PC-3 (cell line): ENCODE measurements around a stretch of chr2.

DNA sequence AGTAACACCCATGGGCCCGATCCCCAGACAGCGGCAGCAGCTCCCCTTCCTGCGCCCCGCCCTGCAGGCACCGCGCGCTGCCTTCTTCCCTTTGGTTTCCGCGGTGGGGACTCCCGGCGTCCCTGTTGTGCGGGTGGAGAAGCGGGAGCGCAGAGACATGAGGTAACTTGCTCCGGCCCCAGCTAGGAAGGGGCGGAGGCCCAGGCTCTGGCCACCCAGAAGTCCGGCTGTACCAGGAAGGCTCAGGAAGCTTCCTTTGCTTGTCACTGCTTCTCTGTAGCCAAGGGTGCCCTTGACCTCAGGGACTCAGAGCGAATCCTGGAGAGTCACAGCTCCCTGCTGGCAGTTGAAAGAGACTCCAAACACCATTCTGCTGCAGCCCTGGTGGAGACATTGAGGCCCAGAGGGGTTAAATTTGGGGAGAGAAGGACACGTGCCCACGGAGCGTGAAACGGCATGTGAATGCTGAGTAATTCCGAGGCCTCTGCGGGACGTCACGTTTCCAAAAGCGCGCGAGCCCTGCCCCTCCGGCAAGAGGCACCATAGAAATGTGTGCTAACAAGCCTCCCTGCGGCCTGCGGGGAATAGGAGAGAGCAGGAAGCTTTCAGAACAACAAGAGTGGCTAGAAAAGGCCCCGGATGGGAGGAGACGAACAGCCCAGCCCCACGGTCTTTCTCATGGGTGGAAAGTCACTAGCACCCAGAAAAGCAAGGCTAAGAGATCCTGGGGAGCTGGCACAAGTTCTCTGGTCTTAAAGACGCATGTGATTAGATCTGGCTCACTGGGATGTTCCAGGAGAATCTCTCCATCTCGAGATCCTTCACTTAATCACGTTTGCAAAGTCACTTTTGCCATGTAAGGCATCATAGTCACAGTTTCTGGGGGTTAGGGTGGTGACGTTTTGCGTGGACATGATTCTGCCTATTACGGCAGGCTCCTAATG is 6.8 kb upstream of the ADCY3 start:
- RAMPAGE, long total RNA, result no peak

DNA sequence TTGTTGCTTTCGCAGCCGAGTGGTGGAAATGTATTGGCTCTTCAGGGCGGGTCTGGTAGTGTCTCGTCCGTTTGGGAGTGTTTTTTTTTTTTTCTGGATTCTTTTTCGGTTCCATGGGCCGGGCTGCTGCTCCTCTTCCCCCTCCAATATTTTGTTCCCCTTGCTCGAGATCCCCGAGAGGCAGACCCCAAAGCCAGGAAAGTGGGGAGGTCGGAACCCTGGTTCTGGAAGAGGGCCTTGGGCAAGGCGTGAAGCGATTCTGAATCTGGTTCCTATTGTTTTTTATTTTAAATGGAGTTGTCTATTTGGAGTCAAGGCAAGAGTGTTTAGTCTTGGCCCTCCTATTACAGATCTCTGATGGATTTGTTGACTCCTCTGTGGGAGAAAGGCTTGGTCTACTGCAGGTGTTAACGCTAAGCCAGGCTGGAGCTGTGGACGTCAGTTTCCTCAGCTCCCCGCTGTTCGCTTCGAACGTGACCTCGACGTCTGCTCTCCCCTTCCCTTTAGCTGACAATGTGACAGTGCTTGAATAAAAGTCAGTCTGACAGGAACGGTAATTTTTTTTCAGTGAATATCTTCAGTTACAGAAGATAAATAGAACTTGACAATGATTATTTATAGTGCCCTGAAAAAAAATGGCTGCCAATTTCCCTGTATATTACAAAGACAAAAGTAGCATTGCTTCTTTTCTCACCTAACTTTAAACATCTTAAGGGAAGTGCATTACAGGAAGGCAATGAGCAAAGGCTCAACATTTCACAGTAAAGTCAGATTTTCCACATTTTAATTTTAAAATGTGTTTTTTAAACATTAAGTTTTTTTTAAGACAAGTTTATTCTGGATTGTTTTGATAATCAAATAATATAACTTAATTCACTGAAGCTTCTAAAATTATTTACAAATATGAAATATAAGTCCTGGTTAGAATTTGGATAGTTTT is 791 bp upstream of the DNAJC27 start:
- RAMPAGE, long total RNA, result no peak

DNA sequence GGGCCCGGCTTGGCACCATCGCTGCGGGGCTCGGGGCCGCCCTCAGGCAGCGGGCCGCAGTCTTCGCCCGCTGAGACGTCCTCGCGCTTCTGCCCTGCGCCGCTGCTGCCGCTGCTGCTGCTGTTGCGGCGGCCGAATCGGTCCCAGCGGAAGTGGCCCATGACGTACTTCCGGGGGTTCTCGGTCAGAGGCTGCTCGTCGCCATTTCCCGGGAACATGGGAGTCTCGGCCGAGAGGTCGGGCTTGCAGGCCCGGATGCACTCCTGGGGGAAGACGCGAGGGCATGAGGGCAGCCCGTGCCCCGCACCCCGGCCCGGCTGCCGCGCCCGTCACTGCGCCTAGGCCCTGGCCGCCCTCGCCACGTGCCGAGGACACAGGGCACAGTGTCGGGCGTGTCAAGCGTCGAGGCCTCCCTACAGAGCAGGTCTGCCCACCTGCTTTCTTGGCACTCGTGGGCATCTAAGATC is 6.9 kb downstream of the POMC start:
- RAMPAGE, long total RNA, result no peak

DNA sequence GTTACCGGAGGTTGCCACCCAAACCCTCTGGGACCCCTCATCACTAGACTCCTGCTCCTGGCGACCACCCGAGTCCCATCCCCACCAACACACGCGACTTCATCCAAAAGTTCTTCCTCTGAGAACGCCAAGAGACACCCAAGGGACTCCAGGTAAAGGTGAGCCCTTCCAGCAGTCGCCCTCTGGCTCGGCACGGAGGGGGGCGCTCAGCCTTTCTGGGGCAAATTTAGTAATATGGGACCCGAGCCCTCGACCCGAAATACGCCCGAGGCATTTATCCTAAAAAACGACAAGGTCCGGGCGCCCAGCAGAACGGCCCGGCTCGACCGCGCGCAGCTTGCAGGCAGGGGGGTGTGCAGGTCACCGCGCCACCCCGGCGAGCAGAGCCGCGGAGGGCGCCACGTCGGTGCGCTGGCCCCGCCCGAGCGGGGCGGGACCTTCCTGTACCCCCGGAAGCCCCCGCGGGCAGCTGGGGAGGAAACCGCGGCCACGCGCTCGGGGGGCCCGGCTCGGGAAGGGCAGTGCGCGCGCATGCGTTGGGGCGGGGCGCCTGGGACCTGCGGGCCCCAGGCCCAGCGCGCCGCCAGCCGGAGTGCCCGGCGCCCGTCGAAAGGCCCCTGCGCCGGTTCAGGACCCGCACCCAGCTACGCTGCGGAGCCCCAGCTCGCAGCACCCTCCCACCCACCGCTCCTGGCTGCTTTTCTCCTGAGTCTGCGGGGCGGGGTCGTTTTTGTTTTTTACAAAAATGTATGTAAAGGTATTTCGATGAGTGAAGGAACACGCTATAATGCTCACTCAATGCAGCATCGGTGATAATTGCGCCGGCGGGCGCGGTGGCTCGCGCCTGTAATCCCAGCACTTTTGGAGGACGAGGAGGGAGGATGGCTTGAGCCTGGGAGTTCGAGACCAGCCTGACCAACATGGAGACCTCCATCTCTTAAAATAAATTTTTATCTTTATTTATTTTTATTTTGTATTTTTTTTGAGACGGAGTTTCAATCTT is 47.6 kb upstream of the POMC start:
- RAMPAGE, long total RNA, result no peak

DNA sequence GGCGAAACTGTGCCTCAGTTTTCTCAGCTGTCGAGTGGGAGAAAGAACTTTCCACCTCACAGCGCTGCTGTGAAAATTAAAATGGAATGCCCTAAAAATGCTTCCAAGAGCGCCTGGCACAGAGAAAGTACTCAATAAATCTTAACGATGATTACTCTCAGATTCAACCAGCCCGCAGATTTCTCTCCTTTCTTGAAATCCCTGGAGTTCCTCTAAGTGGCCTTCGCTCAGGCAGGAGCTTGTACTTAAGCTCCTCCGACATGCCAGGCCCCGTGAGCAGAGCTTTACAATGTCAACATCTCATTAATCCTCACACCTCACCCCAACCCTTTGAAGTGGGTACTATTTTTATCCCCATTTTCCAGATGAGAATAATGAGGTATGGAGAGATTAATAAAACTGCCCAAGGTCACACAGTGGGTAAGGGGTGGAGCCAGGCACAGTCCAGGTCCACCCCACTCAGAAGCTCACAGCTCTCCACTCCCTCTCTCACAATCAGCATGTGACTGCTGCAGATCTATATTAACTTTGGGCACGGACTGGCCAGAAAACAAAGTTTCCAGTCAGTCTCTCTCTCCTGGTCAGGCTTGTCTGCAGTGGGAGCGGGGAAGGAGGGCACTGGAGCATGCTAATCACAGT is 18.1 kb downstream of the DNMT3A start:
- RAMPAGE, long total RNA, result no peak

GRCh38 chr2:25340093-25340972 is 1.4 kb downstream of the DNMT3A start:
- RAMPAGE, long total RNA, result no peak

GRCh38 chr2:25372431-25373016 is 30.8 kb upstream of the DNMT3A start:
- RAMPAGE, long total RNA, result no peak

DNA sequence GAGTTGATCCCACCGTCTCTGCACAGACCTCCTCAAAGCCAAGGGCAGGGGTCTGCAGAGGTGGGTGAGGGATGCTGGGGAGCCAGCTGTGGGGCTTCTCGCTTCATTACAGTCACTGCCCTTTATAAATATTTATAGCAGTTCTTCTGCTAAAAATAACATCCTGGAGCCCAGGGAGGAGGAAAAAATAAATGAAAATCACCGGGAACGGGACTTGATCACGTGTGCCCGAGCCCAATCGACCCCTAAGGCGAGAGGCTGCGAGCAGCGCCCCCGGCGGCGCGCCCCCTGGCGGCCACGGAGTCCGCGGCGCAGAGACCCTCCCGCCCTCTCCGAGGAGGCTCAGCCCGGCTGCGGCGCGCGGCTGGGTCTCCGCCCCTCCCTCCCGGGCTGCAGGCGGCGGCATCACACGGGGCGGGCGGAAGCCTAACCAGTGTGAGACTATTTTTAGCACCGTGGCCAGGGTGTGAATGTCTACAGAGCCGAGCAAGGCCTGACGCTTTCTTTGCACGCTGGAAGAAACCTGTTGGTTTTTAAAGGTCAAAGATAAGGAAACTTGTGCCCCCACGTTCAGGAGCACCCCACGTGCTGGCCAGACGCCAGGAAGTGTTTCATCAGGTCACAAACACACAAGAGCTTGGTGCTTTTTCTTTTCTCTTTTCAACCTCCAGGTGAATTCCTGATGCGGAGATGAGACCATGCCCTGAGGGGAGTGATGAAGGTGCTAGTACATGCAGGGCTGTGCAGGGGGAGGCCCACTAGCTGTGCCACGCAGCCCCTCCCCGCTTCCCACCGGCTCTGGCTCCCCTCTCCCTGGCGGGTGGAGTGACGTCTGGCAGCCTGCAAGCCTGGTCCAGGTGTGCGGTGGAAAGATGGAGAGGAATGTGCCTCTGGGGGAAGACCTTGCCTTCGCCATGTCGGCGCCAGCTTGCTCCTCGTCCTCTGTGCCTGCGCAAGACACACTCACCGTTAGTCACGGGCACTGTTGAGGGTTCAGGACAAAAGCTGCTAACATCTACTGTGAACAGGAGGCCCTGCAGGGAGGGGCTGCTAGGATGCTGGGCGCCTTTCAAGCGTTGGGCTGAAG is 35.2 kb upstream of the DNMT3A start:
- RAMPAGE, long total RNA, result no peak

GRCh38 chr2:25418942-25419357 is 77.2 kb upstream of the DNMT3A start:
- RAMPAGE, long total RNA, result no peak

GRCh38 chr2:25420643-25421232 is 79.0 kb upstream of the DNMT3A start:
- RAMPAGE, long total RNA, result no peak

- RAMPAGE, long total RNA, result no peak
These were observed 106.8 kb downstream of the DTNB start for GRCh38 chr2:25566509-25567041.

DNA sequence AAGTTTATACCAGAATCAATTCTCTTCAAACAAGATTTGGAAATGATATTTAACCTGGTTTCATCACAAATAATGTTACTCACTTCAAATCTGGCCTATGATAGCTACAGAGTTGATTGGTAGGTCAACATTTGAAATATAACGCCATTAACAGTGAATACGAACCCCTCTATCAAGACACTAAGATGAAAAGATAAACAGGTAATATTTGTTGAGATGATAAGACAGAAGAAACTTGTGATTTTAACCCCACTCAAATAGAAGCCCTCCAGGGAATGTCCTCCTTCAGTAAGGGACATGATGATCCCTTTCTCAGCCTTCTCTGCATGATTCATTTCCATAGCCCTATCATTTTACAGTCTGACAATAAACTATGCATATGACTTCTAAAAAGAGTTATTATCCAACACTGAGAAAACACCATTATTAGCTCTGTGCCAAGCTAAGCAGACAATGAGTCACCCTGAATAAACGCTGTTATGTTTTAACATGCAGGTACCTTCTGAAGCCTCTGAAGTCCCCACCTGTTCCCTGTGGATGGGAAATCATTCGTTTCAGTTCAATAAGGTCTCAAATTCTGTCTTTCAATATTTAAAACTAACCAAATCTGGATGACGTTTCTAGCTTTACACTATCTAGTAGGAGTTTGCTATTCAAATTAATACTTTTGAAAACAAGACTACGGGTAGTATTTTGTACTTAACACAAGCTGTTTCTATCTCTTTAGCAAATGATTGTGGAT is 54.7 kb downstream of the DTNB start:
- RAMPAGE, long total RNA, result no peak

DNA sequence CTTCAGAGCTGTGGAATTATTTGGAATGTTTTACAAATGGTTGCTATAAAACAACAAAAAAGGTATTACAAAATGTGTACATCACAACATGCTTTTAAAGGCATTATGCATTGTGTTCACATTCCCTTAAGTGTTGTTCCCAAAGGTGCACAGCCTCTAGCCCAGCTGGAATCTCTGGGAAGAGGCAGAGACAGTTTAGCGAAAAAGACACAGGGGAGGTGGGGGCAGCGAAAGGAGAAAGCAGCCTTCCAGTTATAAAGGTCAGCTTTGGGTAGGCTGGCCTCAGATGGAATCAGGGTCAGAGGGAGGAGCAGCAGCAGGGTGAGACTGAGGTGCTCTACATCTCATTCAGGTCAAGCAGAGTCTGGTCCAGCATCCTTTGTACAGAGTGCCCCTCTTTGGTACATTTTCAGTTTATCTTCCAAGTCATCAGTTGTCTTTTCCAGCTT is 68.7 kb downstream of the ASXL2 start:
- RAMPAGE, long total RNA, result no peak

DNA sequence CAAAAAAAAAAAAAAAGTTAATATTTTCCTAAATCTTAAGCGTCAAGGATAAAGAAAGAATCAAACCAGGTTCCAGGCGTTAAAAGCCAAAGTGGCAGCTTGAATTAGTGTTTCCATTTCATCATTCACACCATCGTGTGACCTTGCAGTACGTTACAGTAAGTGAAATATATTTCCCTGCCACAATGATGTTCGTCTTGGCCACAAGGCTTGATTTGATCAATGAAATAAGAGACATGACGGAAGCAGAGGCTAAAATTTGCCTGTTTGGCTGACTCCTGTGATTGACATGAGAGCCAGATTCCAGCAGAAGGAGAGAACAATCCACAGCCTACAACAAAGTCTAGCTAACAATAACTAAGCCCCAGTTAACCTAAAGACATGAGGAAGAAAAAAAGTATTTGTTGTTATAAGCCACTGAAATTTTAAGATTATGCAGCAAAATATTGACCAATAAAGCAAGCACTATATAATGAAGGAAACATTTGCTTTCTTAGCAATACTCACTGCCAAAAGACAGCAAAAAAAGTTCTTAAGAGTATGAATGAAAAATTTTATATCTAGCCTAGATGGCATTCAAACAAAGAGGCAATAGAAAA is 62.0 kb downstream of the ASXL2 start:
- RAMPAGE, long total RNA, result no peak

- RAMPAGE, long total RNA, result no peak
These were observed 13.6 kb upstream of the RAB10 start for GRCh38 chr2:26020068-26020860.

GRCh38 chr2:26065890-26066643 is 32.2 kb downstream of the RAB10 start:
- RAMPAGE, long total RNA, result no peak

DNA sequence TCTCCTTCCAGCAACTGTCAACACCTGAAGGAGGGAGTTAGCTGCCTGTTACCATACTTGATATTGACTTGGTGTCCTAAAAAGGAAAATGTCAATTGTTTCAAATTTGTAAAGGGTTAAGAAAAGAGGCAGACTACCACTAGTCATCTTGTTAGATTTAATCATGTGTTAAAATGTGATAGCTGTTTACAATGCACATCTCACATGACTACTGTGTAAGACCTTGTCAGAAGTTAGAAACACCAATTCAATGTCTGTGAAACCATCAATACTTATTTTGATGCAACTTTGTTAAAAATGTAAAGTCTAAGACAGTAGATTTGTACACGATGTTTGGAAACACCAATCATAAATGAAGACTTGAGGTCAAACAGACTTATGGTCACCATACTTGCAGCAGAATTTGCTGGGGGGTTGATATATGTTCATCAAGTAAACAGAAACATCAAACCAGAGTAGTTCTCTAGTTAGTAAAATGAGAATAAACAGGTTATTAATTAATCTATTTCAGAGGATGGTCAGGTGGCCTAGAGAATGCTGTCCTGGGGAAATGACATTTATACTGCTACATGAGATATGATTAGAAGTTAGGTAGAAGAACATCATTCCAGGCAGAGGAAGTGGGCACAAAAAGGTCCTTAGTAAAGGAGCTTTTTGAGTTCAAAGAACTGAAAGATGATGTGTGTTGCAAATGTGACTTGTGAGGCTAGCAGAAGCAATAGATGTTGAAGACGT is 33.8 kb downstream of the RAB10 start:
- RAMPAGE, long total RNA, result no peak

GRCh38 chr2:26123162-26123716 is 49.6 kb upstream of the GAREM2 start:
- RAMPAGE, long total RNA, result no peak

GRCh38 chr2:26189412-26189782 is 16.5 kb downstream of the GAREM2 start:
- RAMPAGE, long total RNA, result no peak

- RAMPAGE, long total RNA, result no peak
These were observed 11.2 kb downstream of the HADHB start for GRCh38 chr2:26255830-26256461.